ENCODE data around the genes KCNJ10, IGSF8, ATP1A2, CD84 and SLAMF1.

DNA sequence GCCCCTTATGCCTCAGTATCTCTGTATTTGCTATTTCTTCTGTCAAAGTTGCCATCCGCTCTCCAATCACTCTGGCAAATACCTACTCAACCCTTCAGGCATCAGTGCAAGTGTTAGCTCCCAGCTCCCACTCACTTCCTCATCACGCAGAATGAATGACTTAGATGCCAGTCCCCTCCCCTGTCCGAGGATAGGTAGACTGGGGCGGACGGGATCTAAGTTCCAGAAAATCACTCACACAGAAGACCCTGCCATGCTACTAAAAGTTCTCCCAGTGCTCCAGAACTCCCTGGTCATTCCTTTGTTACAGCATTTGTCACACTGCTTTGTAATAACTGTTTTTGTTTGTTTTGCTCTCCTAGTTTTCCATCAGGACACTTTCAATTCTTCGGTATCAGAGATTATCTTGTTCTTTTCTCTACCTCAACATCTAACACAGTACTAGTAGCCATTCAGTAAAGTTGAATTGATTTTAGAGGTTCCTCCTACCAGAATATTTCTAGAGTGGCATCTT lies 786 bp upstream of the PIGM start:
- RRBS, result no CpG with 5 or more reads among the region's 6 CpGs

DNA sequence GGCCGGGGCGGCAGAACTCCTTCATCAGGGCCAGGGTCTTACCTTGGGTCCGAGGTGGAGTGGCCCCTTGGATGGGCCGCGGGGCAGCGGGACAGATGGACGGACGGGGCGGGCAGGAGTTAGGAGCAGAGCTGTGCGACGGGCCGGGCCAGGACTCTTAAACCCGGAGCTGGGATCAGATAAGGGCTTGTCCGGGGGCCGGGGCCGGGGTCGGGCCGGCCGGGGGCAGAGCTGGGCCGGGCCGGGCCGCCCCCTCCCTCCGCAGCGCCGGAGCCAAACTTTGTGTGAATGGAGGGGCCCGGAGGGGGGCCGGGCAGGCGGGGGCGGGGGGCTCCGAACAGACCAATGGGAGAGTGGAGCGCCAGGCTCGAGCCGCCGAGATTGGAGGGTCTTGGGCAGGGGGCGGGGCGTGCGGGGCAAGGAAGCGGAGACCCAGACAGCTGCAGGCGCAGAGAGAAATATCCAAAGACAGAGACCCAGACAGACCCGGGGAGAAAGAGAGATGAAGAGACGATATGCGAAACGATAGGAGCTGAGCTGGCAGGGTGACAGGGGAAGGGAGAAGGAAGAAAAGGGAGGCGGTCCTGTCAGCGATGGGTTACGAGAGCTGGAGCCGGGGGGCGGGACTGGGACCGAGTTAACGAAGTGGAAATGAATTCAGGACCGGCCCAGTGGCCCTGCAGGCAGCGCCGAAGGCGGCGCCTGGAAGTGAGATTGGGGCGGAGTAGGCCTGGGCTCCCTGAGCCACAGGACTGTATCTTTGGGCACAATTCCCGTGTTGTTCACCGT lies at the start of gene KCNJ10:
TSS of gene KCNJ10 (minus strand) at position 181 of the 789 bp plus-strand sequence.
- RRBS, result 0% methylated on average over 3 of the region's 58 CpGs

GRCh38 chr1:160098307-160098979 lies at the start of gene IGSF8:
Gene IGSF8, minus strand, starts transcription at chr1:160098619.
- RRBS, result 4% methylated on average over 34 of the region's 59 CpGs

- RRBS, result no CpG with 5 or more reads among the region's 12 CpGs
Measured at GRCh38 chr1:160115468-160115967, at the start of gene ATP1A2. Gene ATP1A2, plus strand, starts transcription at chr1:160115759.

DNA sequence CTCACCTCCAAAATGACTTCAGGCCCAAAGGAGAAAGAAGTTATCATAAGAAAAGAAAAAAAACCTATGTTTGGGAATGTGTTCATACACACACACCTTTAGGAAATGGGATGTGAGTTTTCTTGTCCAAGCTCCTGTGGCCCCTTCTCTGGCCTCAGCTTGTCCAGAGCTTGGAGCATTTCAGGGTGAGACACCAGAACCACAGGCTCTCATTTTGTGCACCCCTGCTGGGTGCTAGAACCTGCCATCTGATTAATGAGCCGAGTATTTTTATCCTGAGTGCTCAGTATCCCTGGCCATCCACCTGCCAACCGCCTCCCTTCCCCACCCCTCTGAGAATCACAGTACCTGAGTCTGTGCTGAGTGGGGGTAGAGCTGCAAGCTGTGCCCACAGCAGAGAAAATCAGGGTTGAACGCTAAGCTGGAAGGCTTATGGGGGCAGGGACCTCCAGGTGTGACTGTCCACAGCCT lies 1.3 kb downstream of the CASQ1 start:
- RRBS, result no CpG with 5 or more reads among the region's 3 CpGs

- RRBS, result no CpG with 5 or more reads among the region's 8 CpGs
Measured at GRCh38 chr1:160289324-160290385, 4.7 kb upstream of the PEX19 start.

GRCh38 chr1:160325945-160326359 lies 17.1 kb downstream of the COPA start:
- RRBS, result no CpG with 5 or more reads among the region's 6 CpGs

DNA sequence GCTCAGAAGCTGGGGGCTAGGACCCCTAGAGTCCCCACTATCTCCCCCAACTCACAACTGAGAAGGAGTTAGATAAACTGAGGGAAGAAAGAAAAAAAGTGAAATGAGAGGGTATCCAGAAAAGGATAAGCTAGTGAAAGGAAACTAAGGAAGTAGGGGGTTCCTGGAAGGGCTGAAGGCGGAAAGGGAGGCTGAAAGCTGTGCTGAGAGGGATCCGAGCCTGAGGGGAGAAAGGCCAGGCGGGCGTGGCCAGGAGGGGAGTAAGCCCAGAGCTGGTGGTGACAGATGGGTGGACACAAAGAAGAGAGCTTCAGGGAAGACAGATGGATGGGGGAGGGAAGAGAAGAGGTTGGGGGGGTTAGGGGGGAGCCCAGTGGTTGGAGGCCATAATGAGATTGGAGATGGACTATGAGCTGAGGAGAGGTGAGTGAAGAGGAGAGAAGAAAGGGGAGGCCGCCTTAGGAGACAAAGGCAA lies 4.5 kb upstream of the NHLH1 start:
- RRBS, result no CpG with 5 or more reads among the region's 5 CpGs

GRCh38 chr1:160453473-160454028 lies 53.2 kb downstream of the VANGL2 start:
- RRBS, result no CpG with 5 or more reads among the region's 8 CpGs

GRCh38 chr1:160567768-160568703 lies 11.3 kb downstream of the CD84 start:
- RRBS, result no CpG with 5 or more reads among the region's 10 CpGs

DNA sequence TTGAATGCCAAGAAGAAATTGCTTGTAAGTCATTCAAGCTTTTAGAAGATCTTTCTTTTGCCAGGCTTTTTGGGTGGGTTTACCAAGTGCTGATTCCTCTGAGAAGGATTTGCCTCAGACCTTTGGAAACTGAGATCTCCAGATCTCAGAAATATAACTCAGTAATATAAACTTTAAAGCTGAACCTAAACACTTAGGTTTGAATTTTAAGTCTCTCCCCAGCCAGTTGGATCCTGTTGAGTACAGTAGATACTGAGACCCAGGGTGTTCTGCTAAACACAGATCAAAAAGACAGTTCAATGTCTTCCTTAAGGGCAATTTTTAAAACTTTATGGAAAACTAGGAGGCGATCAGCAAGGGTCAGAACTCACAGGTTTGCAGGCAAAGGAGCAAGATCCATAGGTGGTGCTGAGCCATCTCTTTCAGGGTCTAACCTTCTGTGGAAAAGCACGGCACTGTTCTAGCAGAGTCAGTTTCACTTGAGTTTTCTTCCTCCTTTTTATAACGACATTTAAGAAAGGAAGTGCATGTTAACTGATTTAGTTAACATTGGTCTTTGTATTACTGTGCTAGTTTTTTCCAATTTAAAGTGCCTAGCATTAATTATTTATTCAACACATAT lies at the start of gene CD84:
TSS of gene CD84 (minus strand) at position 476 of the 622 bp plus-strand sequence.
- RRBS, result no CpG with 5 or more reads among the region's 3 CpGs

GRCh38 chr1:160580577-160581093 lies 1.3 kb upstream of the CD84 start:
- RRBS, result no CpG with 5 or more reads among the region's 2 CpGs

DNA sequence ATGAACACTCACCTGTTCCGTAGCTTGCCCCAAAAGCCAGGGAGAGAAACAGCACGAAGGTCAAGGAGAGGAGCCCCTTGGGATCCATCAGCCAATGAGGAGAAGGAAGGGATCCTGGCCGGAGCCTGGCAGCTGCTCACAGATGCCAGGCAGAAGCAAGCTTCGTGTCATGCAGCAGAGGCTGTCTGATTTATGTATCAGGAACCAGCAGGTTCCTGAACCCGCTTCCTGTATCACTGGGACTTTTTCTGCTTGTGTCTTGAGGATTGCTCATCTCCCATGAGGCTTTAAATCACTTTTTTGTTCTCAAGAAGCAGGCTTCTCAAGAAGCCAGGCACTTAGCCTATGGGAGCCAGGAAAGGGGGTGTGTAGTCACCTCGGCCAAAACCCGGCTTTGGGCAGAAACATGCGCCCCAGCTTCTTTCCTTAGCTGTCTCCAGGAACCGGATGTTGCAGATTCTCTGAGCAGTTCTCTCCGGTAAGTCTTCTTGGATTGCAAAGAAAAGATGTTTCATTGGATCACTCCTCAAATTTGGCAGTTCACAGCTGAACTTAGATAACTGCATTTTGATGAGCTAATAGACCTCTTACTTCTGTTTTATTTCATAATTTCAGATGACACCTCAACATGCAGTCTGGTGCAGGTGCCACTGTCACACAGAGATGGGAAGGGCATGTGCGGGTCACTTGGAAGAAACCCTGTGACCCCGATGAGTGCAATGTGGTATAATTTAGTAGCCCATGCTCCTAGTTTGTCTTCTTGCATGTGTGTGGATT lies at the start of gene SLAMF1:
TSS of gene SLAMF1 (minus strand) at position 187 of the 777 bp plus-strand sequence.
- RRBS, result 80% methylated on average over 3 of the region's 12 CpGs

- RRBS, result no CpG with 5 or more reads among the region's 4 CpGs
Measured at GRCh38 chr1:160664364-160665071, 17.7 kb upstream of the SLAMF1 start.

DNA sequence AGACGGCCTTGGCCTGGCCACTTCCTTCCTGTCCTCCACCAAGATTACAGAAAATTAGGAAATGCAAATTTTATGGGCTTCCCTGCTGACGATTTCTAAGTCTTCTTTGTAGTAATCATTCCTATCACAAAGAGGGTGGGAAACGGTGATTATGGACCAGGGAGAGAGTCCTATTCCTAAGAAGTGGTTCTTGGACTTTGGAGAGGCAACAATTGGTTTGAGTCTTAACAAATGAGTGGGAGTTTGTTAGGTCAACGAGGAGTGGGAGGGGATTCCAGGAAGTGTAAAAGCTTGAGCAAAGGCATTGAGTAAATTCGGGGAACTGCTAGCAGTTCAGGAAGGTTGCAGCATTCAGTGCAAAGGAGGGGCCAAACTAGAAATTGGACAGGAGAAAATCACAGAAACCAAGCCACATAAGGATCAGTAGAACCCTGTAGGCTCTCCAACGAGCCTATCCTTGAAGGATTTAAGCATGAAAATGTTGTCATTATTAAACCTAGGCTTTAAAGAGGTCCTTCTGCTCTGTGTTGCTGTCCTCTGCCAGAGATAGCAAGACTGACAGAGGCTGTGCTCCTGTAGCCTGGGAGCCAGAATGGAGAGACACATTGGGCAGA lies 18.9 kb upstream of the SLAMF1 start:
- RRBS, result no CpG with 5 or more reads among the region's 6 CpGs

DNA sequence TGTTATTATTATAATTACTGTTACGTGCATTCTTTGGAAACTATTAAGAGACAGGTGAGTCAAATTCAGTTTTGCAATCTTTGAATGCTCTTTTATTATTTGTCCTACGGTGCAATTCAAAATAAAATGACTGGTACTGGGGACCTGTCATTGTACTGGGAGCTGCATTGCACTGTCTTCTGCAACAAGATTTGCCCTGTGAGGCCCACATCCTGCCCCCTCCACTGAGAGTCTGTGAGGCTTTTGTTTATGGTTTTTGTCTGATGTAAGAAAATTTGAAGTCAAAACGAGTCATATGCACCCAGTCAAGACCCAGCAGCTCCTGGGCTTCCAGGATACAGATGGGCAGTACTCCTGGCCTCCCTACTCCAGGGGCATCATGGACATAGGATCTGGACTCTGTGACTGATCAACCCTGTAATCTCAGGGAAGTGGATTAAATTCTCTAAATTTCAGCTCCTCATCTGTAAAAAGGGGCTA lies 2.0 kb downstream of the LY9 start:
- RRBS, result no CpG with 5 or more reads among the region's 3 CpGs

GRCh38 chr1:160911393-160912125 lies 26.6 kb upstream of the ITLN1 start:
- RRBS, result no CpG with 5 or more reads among the region's 14 CpGs

DNA sequence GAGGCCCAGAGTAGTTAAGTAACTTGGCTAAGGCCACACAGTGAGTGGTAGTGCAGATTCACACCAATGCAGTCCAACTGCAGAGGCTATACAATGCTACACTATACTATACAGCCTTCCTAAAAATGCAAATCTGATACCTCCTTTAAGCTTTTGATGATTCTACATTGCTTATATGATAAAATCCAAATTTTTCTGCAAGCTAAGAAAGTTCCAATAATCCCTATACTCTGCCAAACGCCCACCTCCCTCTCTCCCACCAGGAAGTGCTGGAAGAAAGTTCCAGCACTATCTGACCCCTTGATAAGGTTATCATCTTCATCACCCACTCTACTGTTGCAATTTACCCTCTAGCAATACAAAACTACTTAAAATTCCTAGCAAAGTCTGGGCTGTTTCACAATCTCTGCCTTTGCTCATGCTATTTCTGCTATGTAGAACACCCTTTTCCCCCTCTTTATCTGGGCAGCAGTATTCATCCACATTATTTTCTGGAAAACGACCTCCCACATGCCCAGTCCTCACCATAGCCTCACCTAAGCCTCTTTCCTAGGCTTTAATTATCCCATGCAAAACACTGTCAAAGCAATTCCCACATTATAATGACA lies 12.2 kb downstream of the F11R start:
- RRBS, result no CpG with 5 or more reads among the region's 2 CpGs

- RRBS, result no CpG with 5 or more reads among the region's 15 CpGs
Measured at GRCh38 chr1:161013045-161014264, 7.5 kb downstream of the F11R start.